ENCODE measurements around a stretch of chr7.

- RRBS = no CpG with 5 or more reads among the region's 5 CpGs
Measured at GRCh38 chr7:106775737-106776452, 89.2 kb upstream of the PIK3CG start.

DNA sequence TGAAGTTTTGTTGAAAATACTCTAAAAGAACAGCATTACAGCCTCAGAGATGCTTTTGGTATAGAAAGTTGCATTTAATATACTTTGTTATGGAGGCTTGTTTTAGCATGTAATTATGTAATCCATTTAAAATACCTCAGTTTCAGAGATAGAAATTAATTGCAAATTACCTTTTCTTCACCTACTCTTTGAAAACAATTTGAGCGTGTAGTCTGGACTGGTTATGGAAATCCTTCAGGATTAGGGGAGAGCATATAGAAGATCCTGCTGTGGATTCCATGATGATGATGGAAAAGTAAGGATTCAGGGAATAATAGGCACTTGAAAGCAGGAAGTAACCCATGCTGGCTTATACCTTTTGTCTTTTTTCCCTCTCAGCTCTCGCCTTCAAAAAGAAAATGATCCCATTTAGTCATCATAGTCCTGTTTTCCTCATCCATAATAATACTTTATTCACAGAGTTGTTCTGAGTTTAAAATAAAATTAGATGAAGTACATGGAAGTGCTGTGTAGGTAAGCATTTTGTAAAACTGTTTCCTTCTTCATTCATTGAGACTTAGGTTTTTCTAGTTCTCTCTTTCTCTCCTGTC, 4.4 kb downstream of the HBP1 start:
- RRBS = no CpG with 5 or more reads among the region's 2 CpGs

DNA sequence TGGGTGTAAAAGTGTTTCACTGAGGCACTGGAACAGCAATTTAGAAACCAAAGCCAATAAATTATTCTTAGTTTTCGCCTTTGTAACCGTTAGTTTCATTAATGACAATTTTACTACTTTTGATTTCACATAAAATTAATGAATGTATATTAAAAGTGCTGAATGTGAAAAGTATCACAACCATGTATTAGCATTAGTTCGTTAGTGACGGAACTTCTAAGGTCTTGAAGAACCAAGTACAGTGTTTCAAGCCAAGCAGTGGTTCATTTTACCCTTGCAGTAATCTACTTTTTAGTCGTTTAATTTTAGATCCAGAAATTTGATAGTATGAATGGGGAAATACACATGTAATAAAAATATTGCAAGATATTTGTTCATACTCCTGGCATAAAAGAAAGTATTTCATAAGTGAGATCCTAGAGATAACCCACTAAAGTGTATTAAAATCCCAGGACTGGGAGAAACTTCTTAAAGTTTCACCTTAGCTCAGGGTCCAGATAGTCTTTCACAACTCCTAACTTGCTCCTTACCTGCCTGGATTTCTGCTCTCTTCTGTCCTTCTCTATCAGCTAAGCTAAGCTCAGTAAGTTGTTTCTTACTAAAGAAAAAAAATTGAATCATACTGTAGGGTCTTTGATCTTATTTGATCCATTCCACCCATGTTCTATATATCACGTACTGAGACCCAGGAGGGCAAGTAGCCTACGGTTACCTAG, 1.4 kb downstream of the BCAP29 start:
- RRBS = no CpG with 5 or more reads among the region's 7 CpGs

GRCh38 chr7:107659474-107660195, 993 bp upstream of the SLC26A4 start:
- RRBS = no CpG with 5 or more reads among the region's 5 CpGs

DNA sequence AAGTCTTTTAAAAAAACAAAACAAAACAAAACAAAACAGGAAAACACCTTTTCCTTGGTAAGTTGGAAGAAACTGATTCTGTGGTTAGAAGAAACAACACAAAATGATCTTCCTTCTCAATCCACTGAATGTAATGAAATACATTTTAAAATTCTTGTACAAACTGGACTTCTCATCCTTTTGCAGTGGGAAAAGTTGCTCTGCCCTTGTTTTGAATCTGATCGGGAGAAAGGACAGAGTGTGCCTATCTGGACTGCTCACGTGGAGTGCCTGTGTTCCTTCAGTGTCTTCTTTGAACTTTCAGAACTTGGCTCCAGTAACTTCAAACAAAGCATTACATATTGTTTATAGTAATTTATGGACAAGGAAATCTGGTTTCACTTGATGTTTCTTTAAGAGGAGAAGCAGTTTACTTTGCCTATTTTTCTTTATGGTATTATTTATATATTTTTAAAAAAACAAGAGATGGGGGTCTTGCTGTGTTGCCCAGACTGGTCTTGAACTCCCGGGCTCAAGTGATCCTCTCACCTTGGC, 17.1 kb downstream of the SLC26A3 start:
- RRBS = no CpG with 5 or more reads among the region's 3 CpGs

- RRBS = no CpG with 5 or more reads among the region's 7 CpGs
Measured at GRCh38 chr7:107938435-107939268, 47.7 kb downstream of the DLD start.

DNA sequence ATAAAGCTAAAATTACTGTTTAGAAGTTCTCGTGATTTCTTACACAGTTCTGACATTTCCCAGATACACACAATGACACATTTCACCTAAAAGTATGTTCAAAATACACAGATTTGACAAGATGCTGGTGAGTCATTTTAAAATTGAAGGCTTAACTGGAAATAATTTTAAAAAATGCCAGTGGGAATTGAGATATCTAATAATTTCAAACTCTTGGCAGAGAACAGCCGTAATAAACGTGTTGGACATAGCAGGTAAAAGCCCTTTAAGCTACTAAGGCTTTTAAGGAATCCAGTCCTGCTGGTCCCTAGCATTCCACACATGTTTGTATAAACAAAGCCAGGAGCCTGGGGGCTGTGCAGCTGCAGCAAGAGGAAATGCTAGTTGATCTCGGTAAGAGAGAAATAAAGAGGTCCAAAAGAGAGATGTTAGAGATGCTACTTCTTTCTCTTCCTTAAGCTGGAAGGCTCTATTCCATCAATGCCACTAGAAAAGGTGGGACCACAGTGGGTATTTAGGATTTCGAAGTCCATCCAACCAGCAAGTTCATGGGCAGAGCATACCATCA, 50.5 kb downstream of the LAMB1 start:
- RRBS = no CpG with 5 or more reads among the region's 5 CpGs

DNA sequence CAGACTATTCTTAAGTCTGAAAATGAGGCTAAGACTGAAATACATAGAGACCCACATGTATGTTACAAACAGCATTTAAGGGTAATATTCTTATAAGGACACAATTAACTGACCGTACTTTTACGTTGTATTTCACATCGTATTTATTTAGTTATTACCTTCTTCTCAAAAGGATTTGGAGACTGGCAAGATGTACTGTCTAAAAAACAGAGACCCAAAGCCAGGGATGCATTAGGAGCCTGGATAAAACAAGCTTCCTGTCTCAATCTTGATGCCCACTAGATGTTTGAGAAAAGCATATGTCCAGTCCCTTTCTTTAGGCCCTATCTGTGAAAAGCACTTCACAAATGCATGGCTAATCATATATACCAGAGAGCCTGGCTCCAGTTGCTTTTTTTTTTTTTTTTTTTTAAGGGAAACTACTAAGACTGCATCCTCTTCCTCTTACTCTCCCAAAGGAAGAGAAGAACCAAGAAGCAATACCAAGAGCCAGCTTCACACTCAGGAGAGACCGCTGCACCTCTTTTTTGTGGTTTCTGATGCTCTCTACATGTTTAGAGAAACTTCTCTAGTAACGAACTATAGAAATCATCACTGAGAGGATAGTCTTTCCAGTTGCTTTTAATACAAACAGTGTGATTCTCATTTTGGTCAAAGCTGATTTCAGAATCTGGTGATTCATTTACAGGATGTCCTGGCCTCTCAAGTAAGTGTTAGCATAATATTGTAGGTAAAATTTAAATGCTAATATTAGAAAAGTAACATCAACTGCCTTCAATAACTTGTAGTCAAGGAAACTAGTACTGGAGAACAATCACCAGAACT, 3.4 kb downstream of the LAMB1 start:
- RRBS = no CpG with 5 or more reads among the region's 5 CpGs

- RRBS = no CpG with 5 or more reads among the region's 3 CpGs
Measured at GRCh38 chr7:108308773-108309466, 147.3 kb downstream of the NRCAM start.

DNA sequence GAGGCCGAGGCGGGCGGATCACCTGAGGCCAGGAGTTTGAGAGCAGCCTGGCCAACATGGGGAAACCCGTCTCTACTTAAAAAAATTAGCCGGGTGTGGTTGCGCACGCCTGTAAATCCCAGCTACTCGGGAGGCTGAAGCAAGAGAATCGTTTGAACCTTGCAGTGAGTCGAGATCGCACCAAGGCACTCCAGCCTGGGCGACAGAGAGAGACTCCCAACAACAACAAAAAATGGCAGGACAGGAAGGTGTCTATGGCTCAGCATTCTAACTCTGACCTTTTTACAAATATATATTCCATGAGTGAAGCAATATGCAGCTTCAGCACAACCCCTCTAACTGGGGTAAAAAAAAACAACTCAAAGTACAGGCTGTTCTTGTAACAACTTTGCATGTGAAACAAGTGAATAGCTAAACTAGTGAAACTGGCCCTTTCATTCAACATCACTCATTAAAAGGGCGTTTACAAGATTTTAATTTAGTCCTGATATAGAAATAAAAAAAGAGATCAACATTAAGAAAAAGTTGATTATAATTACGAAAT, 1.3 kb downstream of the PNPLA8 start:
- RRBS = no CpG with 5 or more reads among the region's 14 CpGs

DNA sequence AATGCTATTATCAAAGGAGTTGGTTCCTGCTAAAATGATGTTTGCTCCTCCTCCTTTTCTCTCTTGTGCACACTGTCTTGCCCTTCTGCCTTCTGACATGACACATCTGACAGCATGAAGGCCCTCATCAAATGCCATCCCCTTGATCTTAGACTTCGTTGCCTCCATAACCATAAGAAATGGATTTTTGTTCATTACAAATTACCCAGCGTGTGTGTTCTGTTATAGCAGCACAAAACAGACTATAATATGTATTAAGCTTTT, 794.1 kb downstream of the DNAJB9 start:
- RRBS = no CpG with 5 or more reads among the region's 2 CpGs

GRCh38 chr7:111198494-111199083, 107.7 kb downstream of the LRRN3 start:
- RRBS = no CpG with 5 or more reads among the region's 3 CpGs

- RRBS = no CpG with 5 or more reads among the region's 6 CpGs
Measured at GRCh38 chr7:111226160-111226560, 135.2 kb downstream of the LRRN3 start.

DNA sequence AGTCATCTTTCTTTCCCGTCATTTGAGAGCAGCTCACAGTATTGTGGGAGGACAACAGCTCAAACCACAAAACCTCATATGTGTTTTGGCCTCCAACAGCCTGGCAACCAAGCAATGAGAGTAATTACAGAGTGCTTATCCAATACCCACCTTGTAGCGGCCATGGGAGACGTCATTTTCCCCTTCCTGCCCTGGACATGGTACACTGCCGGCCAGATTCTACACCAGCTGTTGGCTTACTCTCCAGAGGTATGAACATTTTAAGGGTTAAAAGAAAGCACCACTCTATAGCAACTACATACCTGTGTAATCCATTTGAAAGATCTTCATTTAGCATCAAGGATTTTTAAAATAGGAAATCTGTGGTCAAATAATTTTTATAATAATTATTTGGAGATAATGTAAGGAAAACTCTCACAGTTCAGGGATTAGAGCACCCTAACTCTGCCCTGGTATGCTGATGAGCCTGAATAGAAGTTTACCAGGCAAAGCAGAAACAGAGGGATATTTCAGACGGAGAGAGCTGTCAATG, 49.0 kb downstream of the DOCK4 start:
- RRBS = no CpG with 5 or more reads among the region's 5 CpGs

- RRBS = no CpG with 5 or more reads among the region's 2 CpGs
Measured at GRCh38 chr7:112464250-112464561, 13.9 kb downstream of the IFRD1 start.

GRCh38 chr7:112475902-112476713, 4.7 kb upstream of the LSMEM1 start:
- RRBS = no CpG with 5 or more reads among the region's 4 CpGs

GRCh38 chr7:112508868-112509178, 28.0 kb downstream of the LSMEM1 start:
- RRBS = no CpG with 5 or more reads among the region's 9 CpGs

DNA sequence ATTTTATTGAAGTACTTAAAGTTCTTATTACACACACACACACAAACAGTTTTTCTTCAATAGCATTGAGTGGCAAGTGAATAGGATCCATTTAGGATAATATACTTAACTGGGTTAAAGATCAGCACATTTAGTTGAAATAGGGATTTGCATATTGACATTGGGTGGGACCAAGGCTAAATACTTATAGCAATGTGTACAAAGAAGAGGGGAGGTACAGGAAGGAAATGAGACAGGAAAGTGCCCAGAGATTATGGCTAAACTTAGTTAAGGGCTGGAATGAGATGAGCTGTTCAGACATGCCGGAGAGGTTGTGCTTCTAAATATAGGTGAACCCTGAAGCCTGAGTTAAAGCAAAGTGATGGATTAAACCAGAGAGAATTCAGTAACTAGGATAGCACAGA, 95.1 kb downstream of the LSMEM1 start:
- RRBS = no CpG with 5 or more reads among the region's 1 CpG

DNA sequence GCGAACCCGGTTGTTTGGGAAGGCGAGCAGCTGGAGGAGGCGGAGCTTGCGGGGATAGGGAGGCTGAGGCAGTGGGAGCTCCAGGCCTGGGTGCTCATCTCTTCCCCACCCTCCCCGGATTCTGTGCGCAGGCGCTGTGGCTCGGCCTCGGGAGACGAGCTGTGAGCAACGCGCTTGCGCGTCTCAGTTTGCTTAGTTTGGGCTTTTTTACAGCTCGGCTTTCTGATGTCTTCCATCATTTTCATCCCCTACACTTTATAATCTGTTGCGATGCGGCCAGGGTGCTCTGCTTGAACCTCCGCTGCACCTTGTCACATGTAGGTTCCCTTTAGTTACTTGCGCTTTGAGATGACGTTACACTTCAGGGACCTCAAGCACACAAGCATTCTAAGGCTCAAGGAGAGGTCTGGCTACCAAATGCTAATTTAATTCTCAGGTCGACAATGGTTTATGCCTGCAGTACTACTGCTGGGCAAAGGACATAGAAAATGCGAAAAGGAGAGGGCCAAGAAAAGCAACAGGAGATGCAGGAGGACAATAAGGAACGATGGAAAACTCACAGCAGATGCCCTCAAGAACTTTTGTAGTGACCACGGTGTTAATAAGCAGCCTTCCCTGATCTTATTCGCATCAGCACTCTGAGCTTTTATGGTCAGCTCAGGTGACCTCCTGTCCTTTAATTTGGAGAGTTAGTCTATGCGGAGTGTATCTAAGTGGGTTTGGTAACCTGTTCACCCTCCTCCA, 479 bp upstream of the BMT2 start:
- RRBS = 0% methylated on average over 1 of the region's 27 CpGs